CD14-positive monocyte (primary cell): ENCODE measurements around a stretch of chr15.

- CAGE, long polyA plus RNA: no peak
Measured at GRCh38 chr15:52529106-52529582, 464 bp upstream of the MYO5A start.

DNA sequence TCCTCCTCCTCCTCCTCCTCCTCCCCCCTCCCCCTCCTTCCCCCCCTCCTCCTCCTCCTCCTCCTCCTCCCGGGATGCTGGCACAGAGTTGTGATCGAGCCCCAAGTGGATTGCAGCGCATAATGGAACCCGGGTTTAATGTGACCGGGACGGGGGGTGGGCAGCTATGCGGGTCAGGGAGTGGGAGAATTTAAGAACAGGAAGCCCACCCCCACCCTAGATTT, 496 bp upstream of the ATOSA start:
- CAGE, long polyA plus RNA: no peak

DNA sequence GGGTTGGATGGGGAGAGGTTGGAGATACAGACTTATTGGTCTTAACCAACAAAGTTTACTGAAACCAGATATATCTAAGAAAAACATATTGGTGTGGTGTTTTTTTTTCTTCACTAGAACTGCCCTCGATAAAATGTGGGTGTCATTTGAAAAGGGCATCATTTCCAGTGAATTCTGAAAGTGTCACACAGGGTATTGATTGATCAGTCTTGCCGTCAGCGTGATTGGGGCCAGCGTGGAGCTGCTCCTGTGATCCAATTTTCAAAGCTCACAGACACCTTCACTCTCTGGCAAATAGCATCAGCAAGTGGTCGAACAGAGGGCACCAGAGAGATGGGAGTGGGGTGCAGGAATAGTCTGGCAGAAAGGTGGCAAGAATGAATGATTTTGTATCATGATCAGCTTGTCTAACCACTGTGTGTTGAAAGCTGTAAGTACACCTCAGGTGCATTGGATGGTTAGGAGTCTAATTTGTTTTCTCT, 242.7 kb upstream of the ONECUT1 start:
- CAGE, long polyA plus RNA: no peak

GRCh38 chr15:54820727-54821065, 376.0 kb downstream of the RSL24D1 start:
- CAGE, long polyA plus RNA: no peak

GRCh38 chr15:55255713-55256144, 33.9 kb downstream of the RAB27A start:
- CAGE, long polyA plus RNA: no peak

DNA sequence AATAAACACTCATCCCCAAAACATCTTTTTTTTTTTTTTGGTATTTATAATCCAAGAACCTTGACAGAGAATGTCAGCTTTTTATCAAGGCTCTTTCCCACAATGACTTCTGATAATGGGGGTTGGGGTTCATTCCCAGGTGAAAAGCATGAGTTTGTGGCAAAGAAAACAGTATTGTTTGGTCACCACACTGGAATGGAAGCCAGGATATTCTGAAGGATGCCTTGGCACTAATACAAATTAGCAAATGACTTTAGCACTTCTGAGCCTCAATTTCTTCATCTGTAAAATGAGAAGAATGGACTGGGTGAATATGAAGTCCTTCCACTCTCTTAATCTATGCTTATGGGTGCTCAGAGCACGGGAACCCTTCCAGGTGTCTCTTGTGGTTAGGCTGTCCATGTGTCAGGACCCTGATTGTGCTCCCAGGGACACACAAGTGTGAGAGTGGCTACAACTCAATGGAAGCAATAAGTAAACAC, 21.4 kb downstream of the RAB27A start:
- CAGE, long polyA plus RNA: no peak

DNA sequence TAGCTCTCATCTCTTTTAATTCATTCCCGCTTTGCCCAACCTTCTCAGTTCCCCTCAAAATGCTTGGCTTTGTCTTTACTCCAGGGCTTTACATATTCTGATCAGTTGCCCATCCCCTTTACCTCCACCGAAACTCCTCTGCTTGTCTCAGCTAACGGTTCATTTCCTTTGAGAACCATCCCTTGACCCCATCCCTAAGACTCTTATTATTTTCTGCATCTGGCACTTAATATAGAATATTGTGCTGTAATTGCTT, 12.7 kb downstream of the CCPG1 start:
- CAGE, long polyA plus RNA: no peak

DNA sequence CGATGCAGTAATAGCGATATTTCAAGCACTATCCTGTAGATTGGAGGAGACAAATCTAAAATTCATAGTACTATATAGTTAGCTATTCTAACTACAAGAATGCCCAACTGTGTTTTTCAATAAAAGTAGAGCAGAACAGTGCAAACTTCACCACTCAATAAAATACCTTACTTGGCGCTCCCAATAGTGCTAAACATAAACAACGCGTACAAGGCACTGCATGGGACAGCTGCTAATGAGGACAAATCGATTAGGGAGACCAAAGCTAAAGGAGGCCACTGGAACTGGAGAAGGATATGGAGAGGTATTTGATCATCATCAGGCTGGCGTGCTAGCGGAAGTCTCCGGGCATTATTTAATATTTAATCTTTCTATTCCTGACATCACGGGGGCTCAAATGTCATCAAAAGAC, 762 bp downstream of the CCPG1 start:
- CAGE, long polyA plus RNA: no peak

DNA sequence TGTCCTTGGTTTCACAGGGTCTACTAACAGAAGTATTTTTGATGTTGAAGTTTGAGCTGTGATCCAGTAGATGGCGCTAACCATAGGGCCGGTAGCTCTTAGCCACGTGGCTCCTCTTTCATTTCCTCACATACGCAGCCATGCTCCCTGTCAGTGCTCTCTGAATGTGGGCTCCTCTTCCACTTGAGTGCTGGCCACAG, 18.4 kb upstream of the DNAAF4 start:
- CAGE, long polyA plus RNA: no peak

GRCh38 chr15:55743391-55743902, 495 bp upstream of the PRTG start:
- CAGE, long polyA plus RNA: no peak

GRCh38 chr15:55799700-55800225, 56.8 kb upstream of the PRTG start:
- CAGE, long polyA plus RNA: no peak

GRCh38 chr15:55915521-55916166, 77.8 kb downstream of the NEDD4 start:
- CAGE, long polyA plus RNA: no peak

GRCh38 chr15:56019181-56019388, 25.7 kb upstream of the NEDD4 start:
- CAGE, long polyA plus RNA: no peak

DNA sequence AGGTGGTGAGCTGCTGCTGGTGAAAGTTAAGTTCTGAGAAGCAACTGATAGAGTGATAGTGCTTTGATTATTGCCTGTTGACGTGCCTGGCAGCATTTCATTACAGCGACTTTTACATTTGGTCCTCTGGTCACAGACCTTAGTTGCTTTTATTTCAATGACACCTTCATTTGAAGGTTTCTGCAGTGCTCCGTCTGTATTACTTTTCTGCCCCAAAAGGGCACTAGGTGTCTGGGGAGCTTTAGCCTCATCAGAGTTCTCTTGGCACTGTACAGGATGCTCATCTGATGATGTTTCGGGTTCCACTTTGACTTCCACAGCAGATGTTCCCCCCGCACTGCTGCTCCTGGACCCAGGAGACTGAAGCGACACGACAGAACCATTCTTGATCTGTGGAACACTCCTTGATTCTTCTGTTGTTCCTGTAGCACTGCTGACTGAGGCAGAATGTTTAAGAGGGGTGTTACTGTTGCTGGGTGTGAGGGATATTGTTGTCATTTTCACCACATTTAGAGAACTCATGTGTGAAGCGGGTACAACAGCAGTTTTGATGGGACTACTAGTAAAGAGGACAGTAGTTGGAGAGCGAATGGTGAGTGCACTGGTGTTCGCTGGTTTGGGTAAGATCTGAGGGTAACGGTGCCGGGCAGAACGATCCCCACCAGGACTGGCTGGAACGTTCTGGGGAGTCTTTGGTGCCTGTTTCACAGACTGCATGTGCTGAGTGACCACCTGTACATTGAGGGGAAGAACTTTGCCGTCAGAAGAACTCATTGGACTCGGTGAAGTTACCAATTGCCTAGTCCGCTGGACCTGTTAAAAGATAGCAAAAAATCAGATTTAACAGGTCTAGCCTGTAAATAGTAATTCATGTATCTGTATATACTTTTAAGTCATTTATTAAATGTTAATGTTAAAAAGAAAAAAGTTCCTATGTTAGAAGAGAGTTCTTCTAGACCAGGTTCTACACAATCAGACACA, 102.7 kb upstream of the NEDD4 start:
- CAGE, long polyA plus RNA: no peak

GRCh38 chr15:56223181-56223918, 20.3 kb downstream of the RFX7 start:
- CAGE, long polyA plus RNA: no peak

GRCh38 chr15:56242723-56243553, 741 bp downstream of the RFX7 start:
- CAGE, long polyA plus RNA: no peak

GRCh38 chr15:56732532-56733093, 696 bp downstream of the ZNF280D start:
- CAGE, long polyA plus RNA: no peak

DNA sequence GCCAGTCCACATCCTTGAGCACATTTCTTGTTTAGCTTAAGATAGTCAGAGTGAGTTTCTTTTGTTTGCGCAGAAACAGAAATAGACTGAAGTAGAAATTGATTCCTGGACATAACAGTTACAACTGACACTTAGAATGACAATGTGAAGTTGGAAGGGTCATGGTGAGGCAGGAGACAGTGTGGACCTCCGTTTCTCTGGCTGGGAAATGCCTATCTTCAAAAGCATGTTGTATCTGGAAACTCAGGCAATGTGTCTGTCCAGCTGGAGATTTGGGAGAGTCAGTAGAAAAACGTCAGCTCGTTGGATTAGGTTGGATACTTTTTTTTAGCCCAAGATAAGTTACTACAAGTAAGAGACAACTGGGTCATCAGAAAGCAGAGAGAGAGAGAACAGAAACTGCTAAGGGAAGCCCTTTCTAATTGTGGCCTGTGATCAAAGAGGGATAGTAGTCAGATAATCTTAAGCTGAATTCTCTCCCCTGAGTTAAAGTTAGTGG, 78.8 kb upstream of the ZNF280D start:
- CAGE, long polyA plus RNA: no peak

GRCh38 chr15:56886583-56886865, 31.9 kb upstream of the TCF12 start:
- CAGE, long polyA plus RNA: no peak

DNA sequence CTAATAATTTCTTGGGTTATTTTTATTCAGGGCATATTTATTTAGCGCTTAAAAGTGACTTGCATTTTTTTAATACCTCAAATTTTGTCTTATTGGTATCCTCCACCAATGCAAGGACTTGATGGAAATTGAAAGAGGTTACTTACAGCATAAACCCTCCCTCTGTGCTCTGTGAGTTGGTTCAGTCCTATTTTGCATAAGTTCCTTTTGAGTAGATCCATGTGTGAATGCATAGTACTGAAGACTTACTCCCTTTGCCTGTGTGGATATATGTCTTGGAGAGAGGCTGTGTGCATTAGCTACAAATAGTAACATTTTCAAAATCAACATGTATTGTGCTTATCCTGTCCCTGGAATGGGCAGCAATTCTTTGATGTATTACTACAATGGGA, 157.1 kb upstream of the CGNL1 start:
- CAGE, long polyA plus RNA: no peak